ENCODE measurements around the genes SCP2D1, SLC24A3, RALGAPA2 and KIZ.

DNA sequence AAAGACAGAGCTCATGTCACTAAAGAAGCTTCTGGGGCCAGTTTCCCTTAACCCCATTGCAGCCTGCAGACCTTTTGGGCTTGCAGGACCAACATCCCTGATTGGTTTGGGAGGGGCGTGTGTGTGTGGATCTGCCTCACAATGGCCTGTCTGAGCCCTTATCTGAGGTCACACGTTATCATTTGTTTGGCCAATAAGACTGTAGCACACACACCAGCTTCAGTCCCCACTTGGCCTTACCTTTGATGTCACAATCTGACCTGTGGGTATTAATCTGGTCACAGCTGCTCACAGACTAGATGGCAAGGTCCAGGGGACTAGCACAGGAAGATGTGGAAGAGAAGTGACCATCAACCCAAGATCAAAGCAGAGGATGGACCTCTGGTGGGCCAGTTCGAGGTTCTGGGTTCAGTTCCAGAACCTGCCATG is at the start of gene SCP2D1:
Gene SCP2D1 (plus strand): TSS at position 298 of the 429 bp plus-strand sequence.
- PRO-cap: no peak
- RAMPAGE, long total RNA, 4 experiments: no peak in any of the 4 experiments

DNA sequence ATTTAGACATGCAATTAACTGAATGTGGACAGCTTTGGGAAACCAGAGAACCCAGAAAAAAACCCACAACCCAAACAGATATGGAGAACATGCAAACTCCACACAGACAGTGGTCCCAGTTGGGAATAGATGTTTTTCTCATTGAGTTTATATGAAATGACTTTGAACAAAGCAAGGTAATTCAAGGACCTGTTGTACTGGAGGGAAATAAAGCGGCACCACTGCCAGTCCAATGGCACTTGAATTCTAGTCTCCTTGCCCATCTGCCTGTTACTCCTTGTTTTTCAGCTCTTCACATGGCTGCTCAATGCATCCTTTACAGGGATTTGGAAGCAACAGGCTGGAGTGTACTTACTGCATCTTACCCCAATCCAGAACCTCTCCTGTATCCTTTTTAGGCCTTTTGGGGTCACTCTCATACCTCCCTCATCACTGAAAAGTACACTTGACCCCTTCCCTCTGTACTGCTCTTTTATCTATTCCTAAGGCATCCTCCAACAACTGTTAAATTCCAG is 179.7 kb upstream of the SLC24A3 start:
- PRO-cap: no peak
- RAMPAGE, long total RNA, 4 experiments: no peak in any of the 4 experiments

DNA sequence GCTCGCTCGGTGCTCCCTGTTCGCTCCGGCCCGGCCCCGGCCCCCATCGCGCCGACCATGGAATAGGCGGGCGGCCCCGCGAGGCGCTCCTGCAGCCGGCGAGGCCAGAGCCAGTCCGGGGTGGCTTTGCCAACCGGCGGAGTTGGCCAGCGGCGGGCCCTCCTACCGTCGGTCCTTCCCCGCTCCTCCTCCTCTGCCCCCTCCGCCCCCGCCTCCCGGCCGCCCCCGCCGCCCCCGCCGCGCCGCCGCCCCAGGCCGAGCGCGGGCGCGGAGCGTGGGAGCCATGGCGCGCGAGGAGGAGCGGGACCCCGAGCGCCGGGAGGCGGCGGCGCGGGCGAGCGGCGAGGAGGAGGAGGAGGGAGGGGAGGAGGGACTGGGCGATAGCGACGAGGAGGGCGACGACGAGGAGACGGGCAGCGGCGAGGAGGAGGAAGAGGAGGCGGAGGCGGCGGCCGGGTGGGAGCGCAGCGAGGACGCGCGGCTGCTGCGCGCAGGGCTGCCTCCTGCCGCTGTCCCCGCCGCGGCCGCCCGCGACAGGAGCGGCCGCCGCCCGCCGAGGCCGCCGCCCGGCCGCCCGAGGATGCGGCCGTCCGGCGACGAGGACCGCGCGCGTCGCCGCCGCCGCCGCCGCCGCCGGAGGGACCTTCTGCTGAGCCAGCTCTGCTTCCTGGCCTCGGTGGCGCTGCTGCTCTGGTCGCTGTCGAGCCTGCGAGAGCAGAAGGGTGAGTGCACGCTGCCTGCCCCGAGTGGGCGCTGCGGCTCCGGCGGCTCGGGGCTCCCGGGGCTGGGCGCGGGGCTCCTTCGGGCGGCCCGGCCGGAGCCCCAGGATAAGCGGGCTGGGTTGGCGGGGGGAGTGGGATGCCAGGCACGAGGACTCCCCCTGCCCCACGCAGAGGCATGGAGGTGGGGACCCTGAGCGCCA is at the start of gene SLC24A3:
Gene SLC24A3 (plus strand): TSS at position 380 of the 922 bp plus-strand sequence.
- PRO-cap: no peak
- RAMPAGE, long total RNA, 4 experiments: no peak in any of the 4 experiments

GRCh38 chr20:19285446-19285862 is 73.0 kb downstream of the SLC24A3 start:
- PRO-cap: no peak
- RAMPAGE, long total RNA, 4 experiments: no peak in any of the 4 experiments

DNA sequence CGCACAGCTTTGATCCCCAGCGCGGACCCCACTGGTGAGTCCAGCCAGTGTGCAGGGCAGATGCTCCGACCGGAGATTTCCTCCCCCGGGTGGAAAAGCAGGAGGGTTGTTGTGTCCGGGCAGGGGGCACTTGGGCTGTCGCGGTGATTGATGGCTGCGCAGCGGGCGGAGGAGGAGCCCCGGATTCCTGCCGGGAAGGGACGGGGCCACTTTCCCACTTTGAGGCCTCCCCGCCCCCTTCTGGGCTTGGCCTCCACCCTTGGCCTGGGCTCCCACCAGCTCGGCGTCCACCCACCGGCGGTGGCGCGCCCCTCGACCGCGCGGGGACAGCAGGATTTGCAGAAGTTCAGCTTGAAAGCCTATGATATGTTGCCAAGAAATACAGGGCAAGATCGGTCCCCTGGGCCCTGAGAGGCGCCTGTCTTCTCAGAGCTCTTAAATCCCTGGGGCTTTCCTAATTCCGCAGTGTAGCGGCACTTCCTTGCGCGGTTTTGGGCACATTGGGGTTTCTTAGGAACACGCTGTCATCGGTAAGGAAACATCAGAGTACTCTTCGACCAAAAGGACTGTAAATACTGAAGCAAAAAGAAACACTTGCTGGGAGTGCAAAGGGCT is 856 bp downstream of the RIN2 start:
- PRO-cap: no peak
- RAMPAGE, long total RNA, 4 experiments: no peak in any of the 4 experiments

DNA sequence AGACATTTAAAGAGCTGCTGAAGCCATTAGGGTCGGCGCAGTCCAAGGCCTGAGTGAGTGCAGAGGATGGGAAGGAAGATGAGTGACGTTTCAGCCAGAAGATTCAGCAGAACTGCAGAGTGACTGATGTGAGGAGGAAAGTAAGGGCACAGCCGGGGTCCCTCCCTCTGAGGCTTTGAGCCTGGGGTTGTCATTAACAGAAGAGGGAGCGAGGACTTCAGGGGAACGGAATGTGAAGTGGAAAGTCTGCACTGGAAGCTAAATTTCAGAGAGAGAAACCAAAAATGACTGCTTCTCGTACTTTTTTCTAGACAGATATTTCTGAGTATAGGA is 117.7 kb downstream of the RIN2 start:
- PRO-cap: no peak
- RAMPAGE, long total RNA, 4 experiments: no peak in any of the 4 experiments

DNA sequence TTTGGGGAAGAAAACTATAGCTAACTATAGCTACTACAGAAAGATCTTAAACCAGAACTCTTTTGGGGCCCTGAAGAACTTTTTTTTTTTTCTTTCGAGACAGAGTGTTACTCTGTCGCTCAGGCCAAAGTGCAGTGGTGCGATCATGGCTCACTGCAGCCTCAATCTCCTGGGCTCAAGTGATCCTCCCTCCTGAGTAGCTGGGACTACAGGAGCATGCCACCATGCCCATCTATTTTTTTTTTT is 128.8 kb downstream of the RIN2 start:
- PRO-cap: no peak
- RAMPAGE, long total RNA, 4 experiments: no peak in any of the 4 experiments

DNA sequence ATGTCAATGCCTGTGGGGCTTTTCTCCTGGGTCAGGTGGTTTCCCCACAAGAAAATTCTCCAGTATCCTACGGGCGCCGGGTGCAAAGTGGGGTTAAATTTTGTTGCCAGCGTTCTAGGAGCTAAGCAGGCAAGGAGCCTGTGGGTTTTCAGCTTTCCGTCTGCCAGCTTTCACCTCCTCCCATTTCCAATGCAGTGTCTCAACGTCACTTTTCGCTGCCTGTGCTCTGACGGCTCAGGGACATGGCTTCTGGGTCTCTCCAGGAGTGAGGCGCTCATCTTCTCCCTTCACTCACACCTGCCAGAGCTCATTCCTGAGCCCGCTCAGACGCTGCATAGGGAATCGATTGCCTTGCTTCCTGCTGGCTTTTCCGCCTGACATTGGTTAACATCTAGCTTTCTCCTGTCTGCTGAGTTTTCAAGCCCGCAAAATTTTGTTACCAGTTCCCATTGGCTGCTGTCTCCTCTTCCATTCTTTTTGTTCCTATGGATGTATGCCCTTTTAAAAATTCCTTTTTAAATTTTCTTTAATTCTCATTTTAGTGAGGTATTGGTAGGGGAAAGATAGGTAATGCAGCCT is 7.3 kb upstream of the NAA20 start:
- PRO-cap: no peak
- RAMPAGE, long total RNA, 4 experiments: no peak in any of the 4 experiments

DNA sequence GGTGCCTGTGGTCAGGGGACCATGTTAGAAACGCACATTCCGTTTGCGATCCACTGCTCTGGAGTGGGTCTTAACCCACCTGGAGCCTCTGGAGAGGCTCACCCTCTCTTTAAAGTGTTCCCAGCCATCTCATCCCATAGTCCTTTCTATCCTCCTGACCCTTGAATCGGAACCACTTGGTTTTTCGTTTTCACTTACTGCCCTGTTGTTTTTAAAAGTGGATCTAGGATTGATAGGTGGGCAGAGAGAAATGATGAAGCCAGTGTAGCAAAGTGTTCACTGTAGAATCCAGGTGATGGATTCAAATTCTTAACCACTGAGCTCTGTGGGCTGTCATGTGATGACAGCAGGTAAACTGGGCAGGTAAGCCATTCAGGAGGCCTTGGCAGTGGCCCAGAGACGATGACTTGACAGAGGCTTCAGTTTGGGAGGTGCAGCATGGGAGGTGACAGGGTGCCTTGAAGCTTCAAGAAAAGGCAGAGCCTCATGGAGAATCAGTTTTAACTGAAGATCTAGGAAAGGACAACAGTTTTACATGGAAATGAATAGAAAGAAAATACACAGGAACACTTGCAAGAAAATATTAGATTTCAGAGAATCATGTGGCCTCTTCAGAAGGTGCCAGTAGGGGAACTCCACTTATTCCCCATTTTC is 1.9 kb downstream of the NAA20 start:
- PRO-cap: no peak
- RAMPAGE, long total RNA, 4 experiments: no peak in any of the 4 experiments

DNA sequence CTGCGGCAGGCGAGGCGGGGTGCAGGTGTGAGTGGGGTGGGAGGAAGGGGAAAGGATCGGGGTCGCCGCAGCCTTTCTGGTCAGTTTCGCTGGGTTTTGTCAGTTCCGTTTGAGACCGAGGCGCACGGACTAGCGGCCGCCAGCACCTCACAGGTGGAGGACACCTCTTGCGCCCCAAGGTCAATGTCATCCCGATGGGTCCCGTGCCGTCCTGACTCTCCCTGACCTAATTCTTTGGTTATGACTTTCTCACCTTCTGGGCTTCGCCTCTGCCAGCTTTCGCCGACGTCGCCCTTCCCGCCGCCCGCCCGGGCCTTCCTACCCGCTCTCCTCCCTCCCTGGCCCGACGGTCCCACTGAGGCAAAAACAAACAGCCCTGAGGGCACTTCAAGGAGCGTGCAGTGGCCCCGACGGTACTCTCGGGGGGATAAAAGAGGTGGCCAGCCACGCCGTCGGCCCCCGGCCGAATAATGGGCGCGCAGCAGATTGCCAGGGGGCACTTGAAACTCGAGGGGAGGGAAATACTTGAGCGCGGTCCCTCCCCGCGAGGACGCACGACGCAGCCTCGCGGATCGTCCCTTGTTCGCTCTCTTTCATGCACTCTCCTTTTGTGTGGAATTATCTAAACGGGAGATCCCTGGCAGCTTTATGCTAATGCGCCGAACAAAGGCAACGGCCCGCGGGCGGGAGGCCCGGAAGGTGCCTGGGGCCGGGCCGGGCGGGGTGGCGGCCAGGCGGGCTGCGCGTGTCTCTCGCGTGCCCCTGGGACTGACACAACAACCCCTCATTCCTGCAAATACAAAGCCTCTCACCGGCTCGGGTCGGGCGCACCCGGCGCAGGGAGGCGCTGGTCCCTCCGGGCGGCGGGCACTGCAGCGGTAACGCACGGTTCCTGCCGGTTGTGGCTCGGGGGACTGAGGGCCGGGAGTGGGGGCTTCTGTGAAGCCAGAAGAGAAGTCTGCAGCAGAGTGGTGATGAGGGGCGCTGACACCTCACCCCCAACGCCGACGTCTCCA is 3.8 kb upstream of the INSM1 start:
- PRO-cap: no peak
- RAMPAGE, long total RNA, 4 experiments: no peak in any of the 4 experiments

GRCh38 chr20:20561724-20562665 is 150.4 kb downstream of the RALGAPA2 start:
- PRO-cap: no peak
- RAMPAGE, long total RNA, 4 experiments: no peak in any of the 4 experiments

- PRO-cap: no peak
- RAMPAGE, long total RNA, 4 experiments: no peak in any of the 4 experiments
Measured at GRCh38 chr20:20696234-20696860, 16.1 kb downstream of the RALGAPA2 start.

- PRO-cap: unidirectional peak, minus-strand start at chr20:20712643
- RAMPAGE, long total RNA, 4 experiments: no peak in any of the 4 experiments
Measured at GRCh38 chr20:20712340-20713137, at the start of gene RALGAPA2. Gene RALGAPA2 (minus strand): TSS chr20:20712644.

- PRO-cap: no peak
- RAMPAGE, long total RNA, 4 experiments: start-site peak on the plus strand in 4 of 4 experiments, at chr20:21126018-21126091 at its widest, 136 to 240 reads per replicate
Measured at GRCh38 chr20:21125681-21126898, at the start of gene KIZ. Gene KIZ (plus strand): TSS chr20:21126082.

GRCh38 chr20:21359873-21360284 is 37.4 kb downstream of the NKX2-4 start:
- PRO-cap: no peak
- RAMPAGE, long total RNA, 4 experiments: no peak in any of the 4 experiments

- PRO-cap: no peak
- RAMPAGE, long total RNA, 4 experiments: no peak in any of the 4 experiments
Measured at GRCh38 chr20:21521191-21522237, 7.7 kb upstream of the NKX2-2 start.

- PRO-cap: no peak
- RAMPAGE, long total RNA, 4 experiments: no peak in any of the 4 experiments
Measured at GRCh38 chr20:21522238-21523080, 8.6 kb upstream of the NKX2-2 start.

DNA sequence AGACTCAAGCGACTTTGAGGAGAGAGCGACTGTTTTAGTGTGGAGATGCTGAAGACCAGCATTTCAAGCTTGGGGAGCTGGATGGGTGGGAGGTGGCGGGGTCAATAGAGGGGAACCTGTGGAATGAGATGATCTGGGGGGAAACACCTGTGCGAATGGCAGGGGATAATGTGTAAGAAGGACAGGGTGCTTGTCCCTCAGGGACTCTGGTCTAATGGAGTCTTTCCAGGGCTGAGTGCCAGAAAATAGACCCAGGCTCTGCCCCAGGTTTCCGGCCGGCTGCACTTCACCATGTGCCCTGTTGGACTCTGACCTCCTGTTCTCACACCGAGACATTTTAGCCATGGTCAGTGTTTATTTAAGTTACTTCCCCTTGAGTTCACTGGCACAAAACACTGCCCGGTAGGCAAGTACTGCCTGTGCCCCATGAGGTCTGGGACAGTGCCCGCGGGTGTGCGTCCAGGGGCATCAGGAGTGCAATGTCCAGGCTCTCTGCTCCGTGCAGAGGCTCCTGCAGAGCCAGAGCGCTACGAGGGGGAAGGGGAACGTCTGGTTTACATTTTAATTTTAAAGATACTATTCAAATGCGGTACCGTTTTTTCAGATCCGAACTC is 50.5 kb upstream of the NKX2-2 start:
- PRO-cap: no peak
- RAMPAGE, long total RNA, 4 experiments: no peak in any of the 4 experiments

DNA sequence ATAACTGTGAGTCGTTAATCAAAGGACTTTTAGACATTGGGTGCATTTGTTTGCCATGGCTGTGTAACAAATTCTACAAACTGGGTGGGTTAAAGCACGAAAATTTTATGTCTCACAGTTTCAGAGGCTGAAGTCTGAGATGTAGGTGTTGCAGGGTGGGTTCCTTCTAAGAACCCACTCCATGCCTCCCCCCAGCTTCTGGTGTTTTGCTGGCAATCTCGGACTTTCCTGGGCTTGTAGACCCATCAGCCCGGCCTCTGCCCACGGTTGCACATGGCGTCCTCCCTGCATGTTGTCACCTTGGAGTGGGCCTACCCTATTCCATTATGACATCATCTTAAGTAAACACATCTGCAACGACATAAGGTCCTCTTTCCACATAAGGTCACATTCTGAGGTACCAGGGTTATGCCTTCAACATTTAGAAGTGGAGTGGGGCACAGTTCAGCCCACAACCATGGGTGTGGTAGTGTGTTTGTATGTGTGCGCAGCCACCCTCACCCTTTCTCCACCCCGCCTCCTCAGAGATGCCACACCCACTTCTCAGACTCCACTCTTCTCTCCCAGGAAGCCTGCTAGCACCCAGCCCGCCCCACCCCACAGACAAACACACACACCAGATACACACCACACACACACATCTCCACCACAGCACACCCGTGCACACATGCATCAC is 113.0 kb downstream of the FOXA2 start:
- PRO-cap: no peak
- RAMPAGE, long total RNA, 4 experiments: no peak in any of the 4 experiments

GRCh38 chr20:22525039-22525702 is 59.2 kb downstream of the FOXA2 start:
- PRO-cap: no peak
- RAMPAGE, long total RNA, 4 experiments: no peak in any of the 4 experiments

All from omental fat pad (tissue), 4 donors.